Melanocyte of skin (primary cell): ENCODE measurements around a stretch of chr14.

- CAGE, long polyA plus RNA, 2 experiments, result no peak in any of the 2 experiments
These were observed 156.5 kb downstream of the CEP128 start for GRCh38 chr14:80784677-80785713.

- CAGE, long polyA plus RNA, 2 experiments, result no peak in any of the 2 experiments
These were observed 10.3 kb downstream of the CEP128 start for GRCh38 chr14:80930702-80932111.

DNA sequence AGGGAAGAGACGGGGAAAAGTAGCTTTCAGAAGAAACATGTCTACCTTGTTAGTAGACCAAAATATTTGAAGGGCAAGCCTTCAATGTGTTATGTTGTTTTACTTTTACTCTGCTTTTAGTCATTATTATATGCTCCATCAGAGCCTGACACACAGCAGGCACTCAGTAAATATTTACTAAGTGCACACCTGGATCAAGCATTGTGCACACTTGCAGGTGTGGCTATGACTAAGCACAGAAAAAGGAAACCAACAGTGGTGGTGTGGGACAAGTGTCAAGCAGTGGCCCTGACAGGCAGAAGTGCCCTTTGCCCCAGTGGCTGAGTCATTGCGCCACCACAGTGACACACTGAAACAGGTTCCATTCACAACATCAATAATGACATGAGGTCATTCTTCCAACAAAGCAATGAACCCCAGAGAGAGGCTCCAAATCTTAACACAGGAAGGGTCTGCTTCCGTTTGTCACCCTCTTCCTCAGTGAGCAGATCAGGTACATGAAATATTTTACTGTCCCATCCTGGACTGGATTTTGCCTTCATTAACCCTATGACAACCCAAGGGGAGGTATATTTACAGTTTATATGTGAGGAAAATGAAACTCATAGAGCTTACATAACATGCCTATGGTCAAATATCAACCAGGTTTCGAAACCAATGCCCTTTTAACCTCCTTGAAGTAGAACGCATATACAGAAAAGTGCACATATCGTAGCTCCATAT lies 82.6 kb upstream of the GTF2A1 start:
- CAGE, long polyA plus RNA, 2 experiments, result no peak in any of the 2 experiments

- CAGE, long polyA plus RNA, 2 experiments, result no peak in any of the 2 experiments
These were observed 15.4 kb downstream of the STON2 start for GRCh38 chr14:81384531-81385372.

DNA sequence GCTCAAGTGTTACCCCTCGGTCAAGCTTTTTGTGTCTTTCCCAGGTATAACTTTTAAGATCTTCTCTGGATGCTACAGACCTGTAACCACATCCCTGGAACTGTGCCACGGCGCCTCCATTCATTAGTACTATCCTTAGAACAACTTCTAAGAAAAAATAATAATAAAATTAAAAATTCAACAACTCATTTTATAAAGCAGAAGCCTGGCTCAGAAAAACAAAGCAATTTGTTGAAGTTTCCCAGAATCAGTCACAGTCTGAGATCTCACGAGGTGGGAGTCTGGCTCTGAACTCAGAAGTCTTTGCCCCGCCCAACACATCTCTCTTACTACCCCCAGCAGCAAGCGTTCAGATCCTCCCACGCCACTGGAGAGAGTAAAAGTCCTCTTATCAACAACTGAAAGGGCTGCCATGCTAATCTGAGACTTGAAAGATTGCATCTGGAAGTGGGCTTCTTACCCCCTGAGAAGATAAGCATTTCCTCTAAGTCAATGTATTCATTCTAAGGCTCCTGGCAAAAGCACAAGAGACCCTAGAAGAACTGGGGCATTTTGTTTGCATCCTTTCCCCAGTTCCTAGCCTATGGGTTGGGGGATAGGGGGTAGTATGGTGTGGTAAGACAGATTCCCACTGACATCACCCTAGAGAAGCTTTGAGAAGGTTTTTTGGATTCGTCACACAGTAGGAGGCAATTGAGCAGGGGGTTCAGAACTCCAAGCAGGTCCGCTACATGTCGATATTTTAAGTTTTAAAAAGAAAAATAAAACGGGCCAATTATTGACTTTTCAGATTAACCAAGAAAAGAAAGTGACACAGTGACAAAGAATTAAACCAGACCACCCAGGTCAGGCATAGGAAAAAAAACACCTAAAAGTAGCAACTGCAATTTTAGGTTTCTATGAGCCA lies 34.1 kb upstream of the STON2 start:
- CAGE, long polyA plus RNA, 2 experiments, result no peak in any of the 2 experiments

DNA sequence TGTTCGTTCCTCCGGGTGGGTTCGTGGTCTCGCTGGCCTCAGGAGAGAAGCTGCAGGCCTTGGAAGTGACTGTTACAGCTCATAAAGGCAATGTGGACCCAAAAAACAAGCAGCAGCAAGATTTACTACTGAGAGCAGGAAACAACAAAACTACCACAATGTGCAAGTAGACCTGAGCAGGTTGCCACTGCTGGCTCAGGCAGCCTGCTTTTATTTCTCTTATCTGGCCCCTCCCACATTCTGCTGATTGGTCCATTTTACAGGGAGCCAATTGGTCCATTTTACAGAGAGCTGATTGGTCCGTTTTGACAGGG lies 1131.4 kb upstream of the FLRT2 start:
- CAGE, long polyA plus RNA, 2 experiments, result no peak in any of the 2 experiments

DNA sequence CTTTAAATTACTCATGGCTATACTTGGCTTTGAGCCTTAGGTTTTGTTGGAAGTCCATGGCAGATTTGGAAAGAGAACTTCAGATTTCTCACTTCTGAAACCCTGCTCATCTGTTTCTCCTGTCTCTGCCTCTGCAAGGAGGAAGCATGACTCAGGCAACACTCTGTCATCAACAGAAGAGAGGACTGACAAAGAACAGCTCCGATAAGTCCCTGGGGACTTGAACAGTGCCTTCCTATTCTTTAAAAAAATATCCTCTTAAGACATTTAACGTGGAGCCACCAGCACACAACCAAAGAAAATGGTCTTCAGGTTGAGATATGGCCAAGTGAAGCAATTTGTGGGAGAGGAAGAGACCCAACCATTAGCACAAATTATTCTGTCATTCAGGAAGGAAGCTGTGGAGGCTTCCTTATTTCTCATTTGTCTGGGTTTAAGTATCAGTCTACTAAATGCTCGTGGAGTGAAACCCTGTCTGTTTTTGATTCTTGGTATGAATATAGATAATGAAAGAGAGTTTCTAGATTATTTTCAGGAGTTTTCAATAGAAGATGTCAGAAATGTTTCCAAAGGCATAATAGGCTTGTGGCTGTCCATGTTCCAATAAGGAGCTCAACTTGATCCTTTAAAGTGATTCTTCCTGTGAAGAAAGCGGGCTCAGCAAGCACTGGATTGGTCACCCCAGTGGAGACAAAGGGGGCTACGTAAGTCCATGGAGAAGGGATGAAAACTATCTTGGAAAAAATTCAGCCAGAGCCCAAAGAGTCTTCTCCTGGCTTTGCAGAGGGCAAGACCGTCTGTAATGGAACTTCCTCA lies 125.1 kb downstream of the GPR65 start:
- CAGE, long polyA plus RNA, 2 experiments, result no peak in any of the 2 experiments

DNA sequence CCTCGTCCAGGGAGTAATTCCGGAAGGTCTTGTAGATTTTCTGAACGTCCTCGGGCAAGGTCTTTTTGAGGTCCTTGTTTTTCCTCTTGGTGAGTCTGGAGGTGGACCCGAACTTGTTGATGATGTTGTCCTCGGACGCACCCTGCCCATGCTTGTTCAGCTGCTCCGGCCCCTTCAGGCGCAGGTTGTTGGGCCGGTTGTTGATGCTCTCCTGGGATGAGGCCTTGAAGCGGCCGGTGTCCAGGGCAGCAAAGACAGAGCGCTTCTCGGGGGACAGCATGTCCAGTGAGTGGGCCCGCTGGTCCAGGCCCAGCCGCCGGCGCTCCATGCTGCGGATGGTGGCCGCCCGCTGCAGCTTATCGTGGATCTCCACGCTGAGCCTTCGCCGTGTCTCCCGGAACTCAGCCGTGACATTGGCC lies 137.4 kb downstream of the KCNK10 start:
- CAGE, long polyA plus RNA, 2 experiments, result no peak in any of the 2 experiments

GRCh38 chr14:88323330-88324465 lies 629 bp upstream of the KCNK10 start:
- CAGE, long polyA plus RNA, 2 experiments, result no peak in any of the 2 experiments

GRCh38 chr14:88553914-88554448 lies 826 bp downstream of the PTPN21 start:
- CAGE, long polyA plus RNA, 2 experiments, result no peak in any of the 2 experiments

DNA sequence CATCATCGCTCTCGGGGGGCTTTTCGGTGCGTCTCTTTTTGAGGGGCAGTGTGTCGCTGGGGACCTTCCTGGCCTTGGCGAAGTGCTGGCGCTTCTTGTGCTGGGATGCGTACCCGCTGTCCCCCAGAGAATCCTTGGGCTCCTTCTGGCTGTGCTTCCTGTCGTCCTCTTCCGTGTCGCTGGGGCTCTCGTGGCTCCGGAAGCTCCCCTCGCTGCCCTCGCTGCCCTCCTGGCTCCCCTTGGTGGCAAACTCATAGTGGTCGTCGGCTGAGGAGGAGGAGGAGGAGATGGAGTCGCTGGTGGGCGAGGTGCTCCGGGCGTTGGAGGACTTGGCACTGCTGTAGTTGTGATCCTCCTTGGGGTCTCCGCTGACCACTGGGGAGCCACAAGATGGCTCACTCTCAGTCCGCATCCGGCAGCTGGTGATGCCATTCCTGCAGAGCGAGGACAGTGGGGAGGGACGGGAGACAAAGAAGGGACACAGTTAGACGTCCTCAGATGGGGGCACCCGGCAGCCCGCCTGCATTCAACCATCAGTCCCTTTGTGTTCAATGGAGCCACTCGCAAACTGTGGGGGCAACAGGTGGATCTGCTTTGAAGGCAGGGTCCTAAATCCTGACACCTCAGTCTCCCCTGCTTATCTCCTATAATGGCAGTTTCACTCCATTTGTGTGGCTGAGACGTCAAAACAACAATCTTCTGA lies 254.3 kb downstream of the FOXN3 start:
- CAGE, long polyA plus RNA, 2 experiments, result no peak in any of the 2 experiments

DNA sequence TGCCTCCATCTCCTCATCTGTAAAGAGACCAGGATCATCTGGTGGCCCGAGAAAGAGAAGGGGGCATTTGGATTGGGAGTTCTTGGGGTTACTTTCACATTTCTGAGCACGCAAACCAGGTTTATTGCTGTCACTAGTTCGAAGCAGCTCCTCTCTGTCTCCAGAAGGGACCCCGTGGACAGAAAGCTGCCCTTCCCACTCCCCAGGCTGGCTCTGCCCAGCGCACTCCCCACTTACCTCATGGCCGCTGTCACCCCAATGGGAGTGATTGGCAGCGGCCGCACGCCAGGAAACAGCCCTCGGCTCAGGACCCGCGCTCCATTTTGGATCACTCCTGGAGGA lies 236.6 kb downstream of the FOXN3 start:
- CAGE, long polyA plus RNA, 2 experiments, result no peak in any of the 2 experiments

DNA sequence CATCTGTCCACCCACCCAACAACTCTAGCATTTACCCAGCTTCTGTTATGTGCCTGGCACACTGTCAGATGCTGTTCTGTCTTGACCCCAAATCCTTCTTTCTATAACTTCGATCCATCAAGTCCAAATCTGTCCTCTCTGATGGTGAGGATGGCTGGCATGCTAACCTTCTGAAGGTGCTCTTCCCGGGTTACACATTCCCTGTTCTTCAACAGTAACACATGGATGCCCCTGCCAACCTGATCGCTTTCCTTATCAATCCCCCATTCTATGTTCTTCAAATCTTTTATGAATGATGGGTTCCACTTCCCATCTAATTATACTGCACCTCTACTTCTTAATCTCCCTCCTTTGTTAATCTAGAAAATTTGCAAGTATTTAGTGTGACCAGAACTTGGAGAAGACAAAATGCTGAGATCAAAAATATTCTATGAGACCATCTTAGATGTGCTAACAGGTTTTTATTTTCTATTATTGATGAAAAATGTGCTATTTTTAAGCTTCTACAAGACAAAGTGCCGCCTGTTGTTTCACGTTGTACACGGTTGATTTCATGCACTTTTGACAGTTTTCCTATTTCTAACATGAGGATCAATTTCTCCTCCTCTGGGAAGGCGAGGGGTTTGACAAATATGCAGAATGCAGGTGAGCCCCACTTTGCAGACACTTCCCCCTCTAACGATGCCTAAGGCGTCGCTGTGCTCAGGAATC lies 75.7 kb downstream of the FOXN3 start:
- CAGE, long polyA plus RNA, 2 experiments, result no peak in any of the 2 experiments

DNA sequence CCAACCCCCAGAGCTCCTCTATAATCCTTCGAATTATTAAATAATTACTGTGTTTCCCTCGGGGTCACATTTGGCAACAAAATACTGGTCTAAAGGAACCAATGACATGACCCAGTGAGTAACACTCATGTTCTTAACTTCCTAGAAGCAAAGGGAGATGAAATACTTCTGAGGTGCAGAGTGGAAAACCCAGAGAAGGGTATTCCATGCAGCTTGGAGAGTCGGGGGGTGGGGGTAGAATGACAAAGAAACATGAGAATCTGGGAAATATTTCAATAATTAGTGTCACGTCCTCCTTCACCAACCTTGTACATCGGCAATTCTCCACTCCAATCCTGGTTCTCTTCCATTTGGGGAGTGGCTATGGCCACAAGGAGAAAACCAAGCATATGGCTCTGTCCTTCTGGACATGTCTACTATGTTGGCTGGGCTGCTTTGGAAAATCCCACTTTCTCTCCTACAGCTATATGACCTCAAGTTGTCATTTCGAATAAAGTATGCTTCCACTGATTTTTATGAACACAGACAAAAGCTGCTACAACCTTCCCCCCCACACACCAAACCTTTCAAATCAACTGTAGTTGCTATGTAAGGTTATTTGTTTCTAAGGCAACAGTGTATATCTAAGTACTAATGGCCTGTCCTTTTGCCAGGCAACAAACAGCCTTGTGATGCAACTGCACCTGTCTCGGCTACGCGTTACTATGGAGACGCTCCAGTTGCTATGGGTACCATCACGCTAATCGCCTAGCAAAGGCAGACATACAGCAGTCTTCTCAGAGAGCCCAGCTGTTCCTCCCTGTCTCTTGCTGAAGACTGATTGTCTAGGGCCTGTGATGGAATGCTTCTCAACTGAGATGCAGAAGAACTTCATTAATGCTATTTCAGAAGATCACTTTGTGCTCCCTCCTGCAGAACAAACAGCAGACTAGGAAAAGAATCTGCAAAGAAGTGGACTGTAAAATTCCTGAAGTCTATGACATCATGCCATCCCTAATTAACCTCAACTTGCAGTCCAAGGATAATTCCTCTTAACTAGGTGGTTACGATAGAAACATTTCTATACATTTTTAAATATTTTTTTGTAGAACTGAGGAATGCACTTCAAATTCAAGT lies 67.8 kb downstream of the FOXN3 start:
- CAGE, long polyA plus RNA, 2 experiments, result no peak in any of the 2 experiments

DNA sequence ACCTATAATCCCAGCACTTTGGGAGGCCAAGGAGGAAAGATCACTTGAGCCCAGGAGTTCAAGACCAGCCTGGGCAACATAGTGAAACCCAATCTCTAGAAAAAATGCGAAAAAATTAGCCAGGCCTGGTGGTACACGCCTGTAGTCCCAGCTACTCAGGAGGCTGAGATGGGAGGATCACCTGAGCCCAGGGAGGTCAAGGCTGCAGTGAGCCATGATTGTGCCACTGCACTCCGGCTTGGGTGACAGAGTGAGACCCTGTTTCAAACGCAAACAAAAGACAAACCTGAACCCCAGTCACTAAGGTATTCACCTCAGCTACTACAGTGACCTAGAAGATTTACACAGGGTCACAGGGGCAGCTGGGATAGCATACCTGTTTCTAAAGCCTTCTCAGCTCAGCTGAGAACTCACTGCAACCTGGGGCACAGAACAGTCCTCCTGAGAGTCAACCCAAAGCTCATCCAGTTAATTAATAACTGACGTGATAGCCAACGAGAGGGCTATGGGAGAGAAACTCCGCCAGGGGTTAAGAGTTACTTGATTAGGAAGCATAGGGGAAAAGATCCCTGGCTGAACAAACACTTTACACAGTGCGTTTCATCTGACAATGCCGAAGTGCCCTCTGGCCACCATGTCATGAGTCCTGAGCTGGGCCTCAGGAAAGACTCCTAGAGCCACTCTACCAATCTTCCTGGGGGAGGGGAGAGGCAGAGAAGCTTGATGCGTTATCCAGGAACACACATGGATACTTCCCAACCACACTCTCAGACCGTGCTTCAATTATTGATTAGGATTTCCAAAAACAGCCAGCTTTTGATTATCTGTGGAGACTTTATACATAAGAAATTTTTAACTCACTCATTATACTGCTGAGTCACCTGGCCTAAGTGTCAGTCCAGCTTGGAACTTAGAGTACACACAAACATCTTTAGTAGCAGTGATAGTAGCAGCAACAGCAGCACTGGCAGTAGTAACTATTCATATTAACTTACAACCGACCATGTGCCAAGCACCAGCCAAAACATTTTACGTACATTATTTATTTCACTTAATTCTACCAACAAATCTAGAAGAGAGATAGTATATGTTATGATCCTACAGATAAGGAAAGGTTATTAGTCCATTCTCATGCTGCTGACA lies 48.3 kb downstream of the FOXN3 start:
- CAGE, long polyA plus RNA, 2 experiments, result no peak in any of the 2 experiments

GRCh38 chr14:89399624-89400226 lies 17.3 kb downstream of the FOXN3 start:
- CAGE, long polyA plus RNA, 2 experiments, result no peak in any of the 2 experiments

GRCh38 chr14:89403377-89403782 lies 13.7 kb downstream of the FOXN3 start:
- CAGE, long polyA plus RNA, 2 experiments, result no peak in any of the 2 experiments

DNA sequence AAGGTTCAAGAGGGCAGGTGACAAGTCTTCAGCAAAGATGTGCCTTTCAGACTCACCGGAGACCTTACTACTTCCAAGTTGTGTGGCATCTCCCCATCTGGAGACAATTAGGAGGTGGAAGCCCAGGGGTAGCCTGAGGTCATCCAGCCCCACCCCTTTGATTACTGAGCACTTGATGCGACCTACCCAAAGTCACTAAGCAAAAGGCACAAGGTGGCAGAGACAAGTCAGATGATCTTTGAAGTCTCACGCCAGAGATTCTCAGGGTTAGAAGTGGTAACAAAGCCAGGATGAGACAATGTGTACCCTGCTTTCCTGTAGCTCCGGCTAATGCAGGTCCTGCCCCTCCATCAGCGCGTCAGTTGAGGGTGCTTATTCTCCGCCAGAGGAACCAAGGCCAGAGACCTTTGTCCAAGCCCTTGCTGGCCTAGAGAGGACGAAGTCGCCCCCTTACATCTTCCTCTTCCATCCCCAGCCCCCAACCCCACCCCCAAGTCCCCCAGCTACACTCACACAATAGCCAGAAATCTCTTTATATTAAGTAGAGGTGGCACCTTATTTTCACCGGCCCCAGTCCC lies 1.5 kb upstream of the FOXN3 start:
- CAGE, long polyA plus RNA, 2 experiments, result no peak in any of the 2 experiments

DNA sequence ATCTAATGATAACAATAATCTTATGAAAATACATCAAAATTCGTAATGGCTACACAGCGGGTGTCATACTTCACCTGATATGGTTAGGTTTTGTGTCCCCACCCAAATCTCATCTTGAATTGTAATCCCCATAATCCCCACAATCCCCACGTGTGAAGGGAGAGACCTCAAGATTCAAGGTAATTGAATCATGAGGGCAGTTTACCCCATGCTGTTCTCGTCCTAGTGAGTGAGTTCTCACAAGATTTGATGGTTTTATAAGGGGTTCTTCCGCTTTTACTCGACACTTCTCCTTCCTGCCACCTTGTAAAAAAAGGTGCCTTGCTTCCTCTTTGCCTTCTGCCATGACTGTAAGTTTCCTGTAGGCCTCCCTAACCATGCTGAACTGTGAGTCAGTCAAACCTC lies 209.4 kb upstream of the FOXN3 start:
- CAGE, long polyA plus RNA, 2 experiments, result no peak in any of the 2 experiments

DNA sequence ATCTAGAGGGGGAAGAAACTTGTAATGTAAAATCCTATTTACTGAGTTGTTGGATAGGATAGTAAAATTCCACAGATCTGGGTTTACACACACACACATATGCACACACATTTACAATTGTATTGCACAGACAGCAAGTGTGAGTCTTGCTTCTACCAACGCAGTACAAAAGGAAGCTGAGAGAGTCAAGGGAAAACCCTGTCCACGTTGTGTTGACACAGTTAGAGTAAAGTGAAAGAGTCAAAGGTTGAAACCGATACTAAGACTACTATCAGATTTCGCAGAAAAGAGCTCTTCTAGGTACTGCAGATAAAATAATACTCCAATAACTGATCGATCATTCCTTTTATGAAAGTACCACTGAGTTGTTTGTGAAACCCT lies 224.4 kb upstream of the FOXN3 start:
- CAGE, long polyA plus RNA, 2 experiments, result no peak in any of the 2 experiments